Umbilical cord (tissue), 2 donors: Measurements from ENCODE around the gene THUMPD2.

DNA sequence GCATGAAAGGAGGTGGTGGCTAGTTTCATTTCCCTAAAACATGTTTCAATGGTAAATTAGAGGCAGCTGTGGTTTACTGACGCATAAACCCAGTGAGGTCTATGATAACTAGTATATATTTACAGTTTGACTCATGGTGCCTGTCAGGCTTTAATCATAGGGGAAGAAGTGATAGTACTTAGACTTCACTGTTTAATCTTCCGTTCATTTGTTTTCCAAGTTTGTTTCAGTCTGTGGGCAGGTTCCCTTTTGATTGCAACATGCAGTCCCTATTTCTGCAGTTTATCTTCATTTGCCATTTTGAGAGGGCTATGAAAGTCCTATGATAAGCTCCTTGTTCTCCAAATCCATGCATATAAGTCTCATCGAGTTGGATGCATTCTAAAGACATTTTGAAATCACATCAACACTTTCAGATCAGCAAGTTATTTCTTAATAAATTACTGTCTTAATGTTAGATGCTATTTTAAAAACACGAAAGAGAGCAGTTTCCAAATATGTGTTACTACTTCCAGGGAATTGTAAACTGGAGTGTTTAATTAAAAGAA is 55.2 kb upstream of the MAP4K3 start:
- RAMPAGE, long total RNA: no peak

GRCh38 chr2:39679731-39680140 is 14.0 kb downstream of the TMEM178A start:
- RAMPAGE, long total RNA: no peak

DNA sequence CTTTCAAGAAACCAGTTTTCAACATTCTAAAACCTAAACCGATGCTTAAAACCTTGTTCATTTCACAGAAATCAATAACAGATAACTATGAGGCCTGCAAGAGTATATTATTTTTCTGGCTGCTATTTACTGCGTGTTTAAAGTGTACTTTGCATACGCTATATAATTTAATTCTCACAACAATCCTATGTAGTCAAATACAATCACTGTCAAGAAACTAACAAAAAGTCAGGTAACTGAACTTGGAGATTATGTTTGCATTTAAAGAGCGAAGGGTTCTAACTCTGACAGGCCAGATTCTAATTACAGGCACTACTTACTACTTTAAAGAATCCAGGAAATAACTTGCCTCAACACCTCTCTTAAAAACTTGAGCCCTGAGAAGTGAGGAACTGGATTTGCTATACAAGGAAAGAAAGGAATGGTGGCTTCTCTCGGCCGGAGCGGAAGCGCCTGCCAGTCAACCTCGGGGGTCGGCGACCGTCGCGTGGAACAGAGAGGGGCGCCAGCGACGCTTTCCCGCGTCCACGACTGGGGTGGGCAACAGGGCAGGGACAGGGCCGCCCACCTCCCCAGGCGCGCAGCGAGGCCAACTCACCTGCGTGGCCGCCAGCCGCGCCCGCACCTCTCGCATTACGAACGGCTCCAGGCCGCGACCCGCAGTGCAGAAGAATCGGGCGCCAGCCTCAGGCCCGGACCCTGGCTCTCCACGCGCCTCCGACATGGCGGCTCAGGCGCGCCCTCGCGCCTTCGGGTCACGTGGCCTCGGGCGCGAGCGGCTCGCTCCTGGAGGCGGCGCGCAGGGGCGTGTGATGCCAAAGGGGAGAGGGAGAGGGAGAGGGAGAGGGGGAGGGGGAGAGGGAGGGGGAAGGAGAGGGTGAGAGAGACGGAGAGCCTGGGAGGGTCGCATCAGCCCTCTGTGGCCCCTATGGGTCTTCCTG is at the start of gene THUMPD2:
THUMPD2 (minus strand) TSS at position 743 of the 941 bp plus-strand sequence.
- RAMPAGE, long total RNA: start-site peak on the minus strand centred at position 742 of the sequence, 36 bp wide, 76 and 93 reads in 2 replicates

DNA sequence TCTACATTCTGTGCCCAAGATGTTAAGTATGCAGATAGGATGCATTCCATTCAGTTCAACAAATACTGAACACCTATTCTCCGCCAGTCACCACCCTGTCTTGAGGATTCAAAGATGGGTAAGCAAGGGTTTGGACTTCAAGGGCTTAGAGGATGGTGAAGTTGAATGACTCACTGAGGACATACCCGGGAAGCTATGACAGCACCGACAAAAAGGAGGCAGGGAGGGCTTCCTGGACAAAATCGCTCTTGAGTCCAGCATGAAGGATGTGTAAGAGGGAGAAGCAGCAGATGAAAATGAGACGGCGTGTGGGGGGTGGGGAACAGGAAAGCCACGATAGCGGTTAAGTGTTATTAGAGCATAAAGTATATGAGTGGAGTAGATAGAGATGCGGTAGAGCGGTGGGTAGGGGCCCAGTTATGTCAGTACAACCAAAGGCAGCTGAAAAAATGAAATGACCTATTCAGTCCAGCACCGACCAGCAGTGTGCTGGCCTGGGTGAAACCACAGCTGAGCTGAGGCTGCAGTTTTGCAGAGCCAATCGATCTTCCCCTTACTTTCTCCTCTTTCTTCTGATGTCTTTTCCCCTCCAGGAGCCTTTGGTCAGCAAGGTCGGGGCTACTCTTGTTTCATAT is 1.8 kb upstream of the THUMPD2 start:
- RAMPAGE, long total RNA: no peak

GRCh38 chr2:40367290-40368091 is 84.4 kb downstream of the SLC8A1 start:
- RAMPAGE, long total RNA: no peak

DNA sequence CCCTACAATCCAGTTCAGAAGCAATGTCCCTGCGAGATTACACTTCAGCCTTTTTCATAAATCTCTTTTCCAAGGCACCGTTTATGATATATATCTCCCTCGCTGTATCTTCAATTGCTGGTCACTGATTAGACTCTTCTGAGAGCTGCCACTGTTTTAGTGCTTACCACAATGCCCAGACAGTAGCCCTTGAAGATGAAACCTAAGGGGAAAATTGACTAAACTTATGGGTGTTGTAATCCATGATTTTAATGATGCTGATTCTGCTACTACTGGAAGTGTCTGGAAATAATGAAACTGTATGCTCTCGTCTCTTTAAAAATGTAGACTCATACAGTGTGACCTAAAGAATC is 5.4 kb upstream of the SLC8A1 start:
- RAMPAGE, long total RNA: no peak

- RAMPAGE, long total RNA: no peak
These were observed 135.0 kb upstream of the PKDCC start for GRCh38 chr2:41912809-41913253.

DNA sequence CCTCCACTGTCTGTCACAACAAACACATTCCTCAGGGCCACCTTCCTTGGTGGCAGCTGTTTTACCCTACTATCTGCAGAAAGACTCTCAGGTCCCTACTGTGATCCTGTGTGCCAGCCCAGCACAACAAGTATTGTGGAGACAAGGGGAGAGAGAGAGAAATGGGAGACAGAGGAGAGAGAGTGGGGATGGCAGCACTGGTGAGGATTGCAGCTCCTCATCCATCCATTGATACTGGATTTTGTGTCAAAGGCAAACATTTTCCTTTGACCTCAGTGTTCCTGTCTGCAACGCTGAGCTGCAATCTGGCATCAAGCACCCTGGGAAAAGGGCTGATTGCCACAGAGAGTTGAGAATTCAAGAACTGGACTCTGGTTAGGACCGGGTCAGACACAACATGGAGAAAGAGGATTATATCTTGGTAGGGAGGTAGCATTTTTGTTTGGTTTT is 82.1 kb upstream of the PKDCC start:
- RAMPAGE, long total RNA: no peak

- RAMPAGE, long total RNA: no peak
These were observed 1.1 kb upstream of the PKDCC start for GRCh38 chr2:42046449-42047453.

- RAMPAGE, long total RNA: no peak
These were observed 52.6 kb upstream of the EML4 start for GRCh38 chr2:42116556-42116942.

GRCh38 chr2:42124038-42124680 is 45.0 kb upstream of the EML4 start:
- RAMPAGE, long total RNA: no peak

- RAMPAGE, long total RNA: no peak
These were observed 8.6 kb downstream of the OXER1 start for GRCh38 chr2:42755163-42755844.

- RAMPAGE, long total RNA: no peak
These were observed 207.2 kb upstream of the HAAO start for GRCh38 chr2:42999327-43000262.

GRCh38 chr2:43026701-43027526 is 199.5 kb downstream of the ZFP36L2 start:
- RAMPAGE, long total RNA: no peak

DNA sequence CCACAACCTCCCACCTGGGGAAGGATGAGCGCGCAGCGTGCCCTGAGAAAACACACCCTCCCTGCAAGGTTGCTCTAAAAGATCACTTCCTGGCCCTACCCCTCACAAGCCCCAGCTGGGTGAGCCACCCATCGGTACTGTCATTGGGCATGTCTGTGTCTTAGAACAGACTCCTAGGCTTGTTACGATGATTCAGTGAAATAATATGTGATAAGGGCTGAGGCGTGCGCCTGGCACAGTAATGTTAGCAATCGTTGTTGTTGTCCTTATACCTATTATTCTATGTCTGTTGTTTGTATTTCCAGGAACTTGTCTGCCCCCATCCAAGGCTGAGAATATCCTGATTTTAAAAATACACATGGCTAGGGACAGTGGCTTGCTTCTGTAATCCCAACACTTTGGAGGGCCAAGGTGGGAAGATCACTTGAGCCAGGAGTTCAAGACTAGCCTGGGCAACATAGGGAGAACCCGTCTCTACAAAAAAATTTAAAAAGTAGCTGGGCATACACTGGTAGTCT is 175.0 kb downstream of the ZFP36L2 start:
- RAMPAGE, long total RNA: no peak

DNA sequence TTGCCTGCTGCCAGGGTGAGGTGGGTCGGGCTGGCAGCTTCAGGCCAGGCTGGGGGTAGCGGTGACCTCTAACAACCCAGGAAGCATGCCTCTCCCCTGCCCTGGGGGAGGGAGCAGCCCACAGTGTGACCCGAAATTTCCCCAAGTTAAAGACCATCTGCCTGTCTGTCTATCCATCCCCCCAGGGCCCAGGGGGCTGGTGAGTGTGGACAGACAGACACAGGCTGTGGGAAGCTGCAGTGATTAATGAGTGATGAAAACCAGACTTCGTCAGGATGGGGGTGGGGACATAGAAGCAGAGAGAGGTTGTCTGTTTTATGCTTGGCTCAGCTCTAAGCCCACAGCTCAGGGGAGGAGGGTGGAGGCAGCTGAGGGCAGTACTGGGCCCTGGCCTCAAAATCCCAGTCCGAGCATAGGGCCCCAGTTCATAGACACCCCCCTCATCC is 144.0 kb downstream of the ZFP36L2 start:
- RAMPAGE, long total RNA: no peak

GRCh38 chr2:43128604-43128933 is 97.8 kb downstream of the ZFP36L2 start:
- RAMPAGE, long total RNA: no peak

DNA sequence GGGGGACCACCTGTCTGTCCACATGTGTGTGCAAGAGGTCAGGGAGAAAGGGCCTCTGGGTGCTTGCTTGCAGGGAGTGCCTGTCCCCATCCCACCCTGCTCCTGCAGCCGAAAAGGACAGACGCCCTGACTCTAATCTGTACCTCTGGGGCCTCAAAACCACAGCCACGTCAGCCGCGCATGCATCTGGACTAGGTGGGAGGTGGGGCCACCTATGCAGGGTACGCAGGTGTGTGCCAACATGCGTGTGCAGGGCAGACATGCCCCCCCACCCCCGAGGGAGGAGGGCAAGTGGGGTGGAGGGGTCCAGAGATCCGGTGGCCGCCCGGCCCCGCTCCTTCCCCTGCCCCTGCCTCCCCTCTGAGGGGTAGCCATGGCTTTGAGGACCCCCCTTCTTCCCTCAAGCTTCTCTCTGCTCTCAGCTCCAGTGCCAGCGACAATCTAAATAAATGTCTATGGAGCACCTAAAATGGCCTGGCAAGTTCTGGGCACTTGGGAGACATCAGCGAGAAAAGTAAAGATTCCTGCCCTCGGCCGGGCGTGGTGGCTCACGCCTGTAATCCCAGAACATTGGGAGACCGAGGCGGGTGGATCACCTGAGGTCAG is 91.9 kb downstream of the ZFP36L2 start:
- RAMPAGE, long total RNA: no peak

DNA sequence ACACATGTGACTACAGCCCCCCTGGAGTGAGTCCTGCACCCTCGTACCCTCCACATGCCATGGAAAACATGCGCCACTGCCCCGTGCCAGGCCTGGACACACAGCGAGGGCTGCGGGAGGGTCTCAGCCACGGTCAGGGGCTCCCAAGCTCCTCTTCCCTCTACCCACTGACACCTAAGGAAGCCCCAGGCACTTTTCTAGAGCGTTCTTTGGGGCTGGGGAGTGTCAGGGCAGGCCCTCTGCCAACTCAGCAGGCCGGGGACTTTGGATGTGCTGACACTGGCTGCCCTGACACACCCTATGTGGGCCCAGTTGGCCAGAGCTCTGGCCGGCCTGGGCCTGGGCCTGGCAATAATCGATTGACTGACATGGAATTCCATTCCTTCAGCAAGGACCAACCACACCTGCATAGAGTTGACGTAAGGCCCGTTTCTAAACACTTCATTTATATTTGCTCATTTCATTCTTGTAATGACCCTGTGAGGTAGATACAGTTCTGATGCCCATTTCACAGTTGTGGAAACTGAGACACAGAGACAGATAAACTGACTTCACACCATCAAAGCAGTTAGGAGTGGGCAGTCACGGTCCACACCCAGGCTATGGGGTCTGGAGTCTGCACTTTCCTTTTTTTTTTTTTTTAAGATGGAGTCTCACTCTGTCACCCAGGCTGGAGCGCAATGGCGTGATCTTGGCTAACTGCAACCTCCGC is 70.4 kb downstream of the ZFP36L2 start:
- RAMPAGE, long total RNA: no peak

- RAMPAGE, long total RNA: no peak
These were observed 47.7 kb downstream of the ZFP36L2 start for GRCh38 chr2:43178198-43179656.